Renal cortical epithelial cell (primary cell): ENCODE data around the genes CAMSAP2 and CSRP1.

DNA sequence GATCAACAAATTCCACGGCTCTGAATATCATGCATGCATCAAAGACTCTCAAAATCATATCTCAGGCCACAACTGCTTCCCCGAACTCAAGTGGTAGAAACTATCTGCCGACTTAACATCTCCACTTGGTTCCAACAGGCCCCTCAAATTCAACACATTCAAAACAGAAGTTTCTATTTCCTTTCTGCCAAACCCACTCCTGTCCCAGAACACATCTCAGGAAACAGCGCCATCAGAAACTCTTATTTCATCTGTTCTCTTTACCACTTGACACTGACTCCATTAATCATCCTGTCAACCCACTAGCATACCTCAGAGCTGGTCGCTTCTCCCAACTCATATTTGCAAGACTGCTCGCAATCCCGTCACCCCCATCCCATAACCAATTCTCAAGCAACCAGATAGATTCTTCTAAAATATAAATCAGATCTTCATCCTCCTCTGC, 16.6 kb downstream of the DDX59 start:
- RRBS = no CpG with 5 or more reads among the region's 7 CpGs

DNA sequence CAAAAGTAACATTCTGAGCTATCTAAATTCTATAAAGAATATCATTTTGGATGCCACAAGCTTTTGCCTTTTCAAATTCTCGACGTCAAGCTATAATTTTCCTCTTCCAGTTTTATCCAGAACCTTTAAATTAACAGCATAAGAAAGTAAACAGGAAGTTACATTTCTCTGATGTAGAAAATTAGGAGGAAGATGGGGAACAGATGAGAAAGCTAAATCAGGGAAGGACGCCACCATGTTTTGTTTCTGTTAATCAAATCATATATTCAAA, 8.9 kb upstream of the CAMSAP2 start:
- RRBS = no CpG with 5 or more reads among the region's 3 CpGs

DNA sequence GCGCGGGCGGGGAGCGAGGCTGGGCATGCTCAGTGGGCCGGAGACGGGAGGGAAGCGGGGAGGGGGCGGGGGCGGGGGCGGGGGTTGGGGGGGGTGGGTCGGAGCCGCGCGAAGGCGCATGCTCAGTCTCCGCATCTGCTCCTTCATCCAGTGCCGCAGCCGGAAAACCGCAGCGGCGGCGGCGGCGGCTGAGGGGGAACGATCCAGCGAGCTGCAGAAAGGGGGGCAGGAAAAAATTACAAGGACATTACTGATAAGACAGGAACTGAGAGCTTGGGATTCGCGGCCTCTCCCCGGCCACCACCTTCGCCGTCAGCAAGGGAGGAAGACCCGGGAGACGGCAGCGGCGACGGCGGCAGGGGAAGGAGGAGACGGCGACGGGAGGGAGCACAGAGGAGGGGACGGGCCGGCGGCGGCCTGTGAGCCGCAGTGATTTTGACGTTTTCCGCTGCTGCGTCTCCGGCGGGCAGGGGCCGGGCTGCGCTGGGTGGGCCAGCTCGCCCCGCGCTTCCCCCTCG, at the start of gene CAMSAP2:
Gene CAMSAP2, plus strand, starts transcription at position 125 of the 518 bp plus-strand sequence.
- RRBS = 2% methylated on average over 28 of the region's 56 CpGs

DNA sequence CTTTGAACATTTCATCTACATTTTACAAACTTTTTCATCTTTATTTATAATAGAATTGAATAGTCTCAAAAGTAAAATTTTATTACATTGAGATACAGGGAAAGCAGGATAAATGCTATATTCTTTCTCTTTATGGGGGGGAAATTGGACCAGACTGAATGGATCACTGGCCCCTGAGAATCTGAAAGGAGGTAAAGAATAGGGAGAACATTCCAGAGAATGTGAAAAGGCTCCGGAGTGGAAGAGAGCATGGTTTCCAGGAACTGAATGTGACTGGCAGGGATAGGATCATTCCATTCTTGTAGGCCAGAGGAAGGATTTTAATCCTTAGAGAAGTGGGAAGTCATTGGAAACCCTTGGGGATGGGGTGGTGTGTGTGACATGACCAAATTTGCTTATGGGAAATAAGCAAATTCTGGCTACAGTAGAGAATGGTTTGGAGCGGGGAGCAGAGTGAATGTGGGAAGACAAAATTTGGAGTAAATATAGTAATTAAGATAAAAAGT, 11.0 kb downstream of the CAMSAP2 start:
- RRBS = no CpG with 5 or more reads among the region's 2 CpGs

GRCh38 chr1:200848262-200849503, 24.1 kb upstream of the GPR25 start:
- RRBS = no CpG with 5 or more reads among the region's 15 CpGs

- RRBS = no CpG with 5 or more reads among the region's 5 CpGs
These were observed 11.1 kb downstream of the INAVA start for GRCh38 chr1:200905693-200906225.

DNA sequence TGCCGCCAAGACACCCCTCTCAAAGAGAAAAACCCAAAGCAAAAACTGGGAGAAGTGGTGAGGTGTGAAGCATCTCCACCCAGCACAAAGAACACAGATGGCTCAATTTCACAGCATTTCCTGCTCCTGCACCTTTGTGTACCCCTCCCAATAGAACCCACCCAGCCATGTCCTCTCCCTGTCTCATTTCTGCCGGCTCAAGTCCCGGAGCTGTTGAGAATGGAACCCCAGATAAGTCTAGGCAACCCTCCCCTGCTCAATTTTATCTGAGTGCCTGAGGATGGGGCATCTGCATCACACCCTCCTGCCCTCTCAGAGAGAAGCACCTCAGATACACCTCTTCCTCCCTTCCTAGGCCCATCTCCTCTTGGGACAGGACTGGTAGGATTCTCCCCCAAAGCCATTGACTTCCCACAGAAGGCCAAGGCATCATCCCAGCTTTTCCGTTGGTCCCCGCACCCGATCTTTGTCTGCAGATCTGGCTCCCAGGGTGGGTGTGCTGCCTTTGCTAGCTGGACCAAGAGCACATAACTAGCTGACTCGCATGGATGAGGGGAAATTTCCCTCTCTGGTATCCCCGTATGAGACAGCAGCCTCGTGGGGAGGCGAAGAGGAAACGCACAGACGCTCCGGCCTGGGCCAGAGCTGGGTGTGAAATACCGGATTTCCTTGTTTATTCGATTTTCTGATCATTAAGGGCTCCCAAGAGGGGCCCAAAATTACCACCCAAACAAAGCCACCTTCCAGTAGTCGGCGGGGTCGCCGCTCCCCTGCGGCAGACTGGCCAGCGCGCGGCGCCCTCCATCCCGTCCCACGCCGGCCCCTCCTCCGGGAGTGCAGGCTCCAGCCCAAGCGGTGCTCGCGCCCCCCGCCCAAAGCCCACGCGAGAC, 865 bp downstream of the KIF21B start:
- RRBS = 0% methylated on average over 4 of the region's 34 CpGs

GRCh38 chr1:201100062-201100578, 12.1 kb downstream of the CACNA1S start:
- RRBS = no CpG with 5 or more reads among the region's 11 CpGs

GRCh38 chr1:201295684-201296447, 12.6 kb downstream of the PKP1 start:
- RRBS = no CpG with 5 or more reads among the region's 9 CpGs

DNA sequence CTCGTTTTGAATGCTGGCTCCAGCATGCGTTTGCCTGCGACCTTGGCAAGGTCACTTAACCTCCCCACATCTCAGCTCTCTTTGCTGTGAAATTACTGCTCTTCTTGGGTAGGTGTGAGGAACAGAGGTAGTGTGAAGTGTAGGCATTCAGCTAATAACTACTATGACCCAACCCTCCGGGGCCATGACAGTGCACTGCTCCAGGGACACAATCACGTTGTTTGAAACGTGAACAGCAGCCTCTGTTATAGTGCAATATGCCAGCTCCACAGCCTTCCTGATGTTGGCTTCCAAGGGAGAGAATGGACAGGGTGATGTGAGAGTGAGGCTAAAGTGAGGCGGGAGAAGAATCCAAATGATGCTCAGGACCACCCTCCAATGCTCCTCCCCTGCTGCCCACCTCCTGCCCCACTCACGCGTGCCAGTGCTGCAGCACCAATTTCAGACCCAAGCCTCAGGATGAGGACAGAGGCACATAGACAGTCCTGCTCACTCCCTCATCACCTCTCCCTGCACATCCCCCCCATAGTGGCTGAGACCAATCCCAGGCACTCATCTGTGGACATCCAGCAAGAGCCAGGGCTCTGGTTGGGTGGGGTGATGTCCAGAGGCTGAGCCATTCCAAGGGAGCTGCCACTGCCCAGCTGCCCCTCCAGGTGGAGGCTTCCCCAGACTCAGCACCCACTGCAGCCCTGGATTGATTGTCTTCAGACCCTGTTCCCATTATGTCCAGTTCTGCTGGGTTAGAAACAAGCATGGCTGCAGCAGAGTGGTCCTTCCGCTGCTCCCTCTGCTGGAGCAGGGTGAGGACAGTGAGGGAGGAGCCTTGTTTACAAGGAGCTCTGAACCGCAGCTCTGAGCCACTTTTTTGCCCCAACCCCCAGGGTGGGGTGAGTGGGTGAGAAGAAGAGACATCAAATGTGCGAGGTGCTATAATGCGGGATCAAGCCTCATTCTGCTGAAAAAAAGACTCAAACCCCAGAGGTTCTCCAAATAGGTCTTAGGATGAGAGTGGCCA, 2.6 kb downstream of the TNNT2 start:
- RRBS = no CpG with 5 or more reads among the region's 13 CpGs

DNA sequence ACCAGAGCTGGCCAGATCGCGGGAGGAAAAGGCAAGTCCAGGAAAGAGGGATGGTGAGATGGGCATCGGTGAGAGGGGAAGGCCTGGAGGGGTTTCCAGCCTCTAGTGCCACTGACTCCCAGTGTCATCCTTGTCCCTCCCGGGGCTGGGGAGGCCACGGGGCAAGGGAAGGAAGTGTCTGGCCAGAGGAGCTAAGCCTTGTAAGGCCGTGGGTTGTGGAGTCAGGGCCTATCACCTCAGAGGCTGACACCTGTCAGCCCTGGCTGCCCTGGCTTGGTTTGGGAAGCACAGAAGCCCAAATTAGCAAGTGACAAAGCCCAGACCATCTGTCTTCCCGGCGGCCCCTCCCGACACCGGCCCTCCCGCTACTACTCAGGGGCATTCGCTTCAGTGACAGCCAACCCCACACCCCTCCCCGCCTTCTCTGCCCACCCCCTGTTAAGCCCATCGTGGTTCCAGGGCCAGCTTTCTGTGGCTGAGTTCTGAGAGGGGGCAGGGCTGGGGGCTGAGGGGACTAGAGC, 4.8 kb upstream of the TNNI1 start:
- RRBS = no CpG with 5 or more reads among the region's 14 CpGs

DNA sequence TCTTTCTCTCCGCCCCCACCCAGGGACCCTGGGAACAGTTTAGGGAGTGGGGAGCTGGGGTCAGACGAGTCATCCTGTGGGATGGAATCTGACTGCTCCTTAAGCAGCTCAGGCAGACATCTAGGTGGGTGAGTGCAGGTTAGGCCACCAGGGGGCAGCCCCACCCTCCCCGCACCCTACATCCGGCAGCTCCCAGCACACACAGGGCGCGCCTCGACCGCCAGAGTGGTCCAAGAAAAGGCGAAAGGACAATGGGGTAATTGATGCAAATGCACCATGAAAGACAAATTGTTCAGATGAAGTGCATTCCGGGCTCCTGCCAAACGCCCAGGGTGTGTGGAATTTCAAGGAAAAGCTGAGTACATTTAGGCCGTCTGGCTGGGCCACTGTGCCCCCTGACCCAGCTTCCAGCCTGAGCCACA, 20.8 kb downstream of the PHLDA3 start:
- RRBS = no CpG with 5 or more reads among the region's 12 CpGs

GRCh38 chr1:201500561-201501682, 6.0 kb downstream of the CSRP1 start:
- RRBS = no CpG with 5 or more reads among the region's 12 CpGs

DNA sequence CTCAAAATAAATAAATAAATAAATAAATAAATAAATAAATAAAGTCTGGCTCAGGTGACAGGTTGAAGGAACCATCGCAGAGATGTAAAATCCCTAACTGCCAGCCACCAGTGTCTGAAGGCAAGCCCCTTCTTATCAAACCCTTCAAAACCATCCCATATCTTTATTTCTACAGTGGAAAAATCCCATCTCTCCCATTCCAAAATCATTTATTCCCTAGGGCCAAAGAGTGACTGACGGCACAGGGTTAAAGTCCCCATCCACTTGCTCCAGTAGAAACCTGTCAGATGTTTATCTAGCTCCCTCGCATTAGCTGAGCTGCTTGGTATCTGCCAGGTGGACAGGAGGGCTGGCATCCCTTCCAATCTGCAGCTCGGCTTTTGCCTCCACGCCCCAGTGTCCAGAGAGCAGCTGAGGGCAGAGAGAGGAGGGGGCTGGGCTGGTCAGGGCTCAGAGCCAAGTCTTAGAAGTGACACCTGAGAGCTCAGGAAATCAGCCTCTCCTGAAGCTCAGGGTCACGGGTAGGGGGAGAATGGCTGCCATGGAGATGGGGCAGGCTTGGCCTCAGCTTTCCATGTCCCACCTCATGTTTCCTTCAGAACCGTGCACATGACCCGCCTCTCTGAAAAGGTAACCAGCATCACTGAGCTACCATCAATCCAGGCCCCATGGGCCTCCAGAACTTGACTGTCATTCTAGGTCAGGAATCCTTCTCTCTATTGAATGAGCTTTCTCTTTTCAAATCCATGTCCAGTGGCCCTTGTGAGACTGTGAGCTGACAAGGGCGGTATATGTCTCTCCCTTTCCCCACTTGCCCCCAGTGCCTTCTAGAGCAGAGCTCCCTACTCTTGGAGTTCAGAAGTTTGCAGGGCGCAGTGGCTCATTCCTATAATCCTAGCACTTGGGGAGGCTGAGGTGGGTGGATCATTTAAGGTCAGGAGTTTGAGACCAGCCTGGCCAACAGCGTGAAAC, 4.6 kb downstream of the CSRP1 start:
- RRBS = no CpG with 5 or more reads among the region's 11 CpGs

- RRBS = 1% methylated on average over 14 of the region's 63 CpGs
These were observed at the start of gene CSRP1 for GRCh38 chr1:201506972-201507835. Gene CSRP1 (minus strand): TSS chr1:201507123.

DNA sequence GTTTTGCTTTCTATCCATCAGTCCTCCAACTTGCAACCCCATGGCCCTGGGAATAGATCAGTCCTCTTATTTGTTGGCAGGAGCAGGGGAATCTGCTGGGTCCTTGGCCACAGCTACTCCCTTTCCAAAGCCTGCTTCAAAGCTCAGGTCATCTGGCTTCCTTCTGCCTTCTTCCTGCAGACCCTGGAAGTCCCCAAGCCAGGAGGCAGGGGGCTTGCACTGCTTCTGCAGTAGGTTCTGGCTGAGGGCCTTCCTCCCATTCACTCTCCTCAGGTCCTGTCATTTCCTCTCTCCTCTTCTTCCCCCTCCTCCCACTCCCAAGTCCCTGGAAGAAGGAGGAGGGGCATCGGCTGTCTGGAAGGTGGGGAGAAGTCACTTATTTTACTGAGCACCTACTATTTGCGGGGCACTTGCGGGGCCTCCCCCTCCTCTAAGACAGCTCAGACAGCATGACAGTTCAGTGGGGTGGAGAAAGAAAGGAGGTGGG, 785 bp upstream of the NAV1 start:
- RRBS = no CpG with 5 or more reads among the region's 3 CpGs

GRCh38 chr1:201715452-201716342, 113.3 kb upstream of the IPO9 start:
- RRBS = no CpG with 5 or more reads among the region's 7 CpGs

DNA sequence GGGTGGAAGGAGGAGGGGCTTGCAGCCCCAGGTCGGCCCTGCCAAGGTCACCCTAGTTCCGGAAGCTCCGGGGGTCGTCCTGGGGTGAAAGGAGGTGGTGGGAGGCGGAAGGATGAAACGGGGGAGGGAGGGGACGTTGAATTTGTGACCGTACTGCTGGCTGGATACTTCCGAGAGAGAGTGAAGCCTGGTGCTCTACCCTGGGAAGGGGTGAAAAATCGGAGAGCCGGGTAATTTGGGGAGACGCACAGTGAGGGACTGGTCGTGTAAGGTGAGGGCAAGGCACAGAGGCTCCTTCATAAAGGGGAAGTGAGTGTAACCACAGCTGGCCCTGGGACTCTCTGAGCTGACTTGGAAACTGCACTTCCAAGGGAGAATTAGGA, 88.5 kb upstream of the IPO9 start:
- RRBS = 0% methylated on average over 2 of the region's 13 CpGs

- RRBS = no CpG with 5 or more reads among the region's 5 CpGs
These were observed 10.0 kb upstream of the SHISA4 start for GRCh38 chr1:201878587-201879273.

DNA sequence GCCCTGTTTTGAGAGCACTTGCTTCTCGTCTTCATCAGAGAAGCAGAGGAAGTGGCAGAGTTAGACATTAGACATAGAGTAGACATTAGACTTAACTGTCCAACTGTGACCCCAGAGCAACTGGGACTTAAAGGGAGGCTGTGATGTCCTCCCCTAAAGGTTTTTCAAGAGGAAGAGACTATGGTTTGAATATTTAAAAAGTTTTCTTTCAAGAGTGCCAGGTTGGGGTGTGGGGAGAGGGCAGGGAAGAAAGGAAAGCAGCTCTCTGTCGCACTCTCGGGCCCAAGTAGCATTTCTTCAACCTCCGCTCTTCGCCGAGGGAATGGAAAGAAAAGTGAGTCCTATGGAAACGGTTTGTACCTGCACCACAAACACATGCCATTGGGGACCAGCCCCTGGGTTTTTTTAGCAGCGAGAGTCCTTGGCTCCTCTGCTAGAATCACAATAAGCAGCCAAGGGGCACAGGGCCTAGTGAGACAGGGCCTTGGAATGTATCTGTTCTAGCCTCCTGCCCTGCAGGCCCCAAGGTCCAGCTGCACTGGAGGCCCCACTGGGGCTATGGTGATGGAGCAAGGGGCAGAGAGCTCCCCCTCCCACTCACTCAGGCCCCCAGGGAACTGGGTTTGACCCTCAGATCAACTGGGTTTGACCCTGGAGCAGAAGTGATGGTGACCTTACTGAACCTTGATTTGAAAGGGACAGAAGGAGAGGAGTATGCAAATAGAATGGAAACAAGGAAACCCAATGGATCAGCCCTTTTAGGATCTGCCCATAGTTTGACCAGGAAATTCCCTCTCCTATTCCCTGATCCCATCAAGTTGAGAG, 14.3 kb downstream of the SHISA4 start:
- RRBS = no CpG with 5 or more reads among the region's 8 CpGs